Measurements from ENCODE around the genes MRFAP1 and S100P.

GRCh38 chr4:4867047-4868028 is 7.9 kb downstream of the MSX1 start:
- RRBS, result 3% methylated on average over 27 of the region's 65 CpGs
CAGE:
- cytosol, long polyA plus RNA, result no peak
- long polyA plus RNA, result no peak
- nucleus, long polyA plus RNA, result no peak

GRCh38 chr4:5437133-5437453 is 271.3 kb downstream of the EVC2 start:
- RRBS, result no CpG with 5 or more reads among the region's 5 CpGs
CAGE:
- cytosol, long polyA plus RNA, result no peak
- long polyA plus RNA, result no peak
- nucleus, long polyA plus RNA, result no peak

DNA sequence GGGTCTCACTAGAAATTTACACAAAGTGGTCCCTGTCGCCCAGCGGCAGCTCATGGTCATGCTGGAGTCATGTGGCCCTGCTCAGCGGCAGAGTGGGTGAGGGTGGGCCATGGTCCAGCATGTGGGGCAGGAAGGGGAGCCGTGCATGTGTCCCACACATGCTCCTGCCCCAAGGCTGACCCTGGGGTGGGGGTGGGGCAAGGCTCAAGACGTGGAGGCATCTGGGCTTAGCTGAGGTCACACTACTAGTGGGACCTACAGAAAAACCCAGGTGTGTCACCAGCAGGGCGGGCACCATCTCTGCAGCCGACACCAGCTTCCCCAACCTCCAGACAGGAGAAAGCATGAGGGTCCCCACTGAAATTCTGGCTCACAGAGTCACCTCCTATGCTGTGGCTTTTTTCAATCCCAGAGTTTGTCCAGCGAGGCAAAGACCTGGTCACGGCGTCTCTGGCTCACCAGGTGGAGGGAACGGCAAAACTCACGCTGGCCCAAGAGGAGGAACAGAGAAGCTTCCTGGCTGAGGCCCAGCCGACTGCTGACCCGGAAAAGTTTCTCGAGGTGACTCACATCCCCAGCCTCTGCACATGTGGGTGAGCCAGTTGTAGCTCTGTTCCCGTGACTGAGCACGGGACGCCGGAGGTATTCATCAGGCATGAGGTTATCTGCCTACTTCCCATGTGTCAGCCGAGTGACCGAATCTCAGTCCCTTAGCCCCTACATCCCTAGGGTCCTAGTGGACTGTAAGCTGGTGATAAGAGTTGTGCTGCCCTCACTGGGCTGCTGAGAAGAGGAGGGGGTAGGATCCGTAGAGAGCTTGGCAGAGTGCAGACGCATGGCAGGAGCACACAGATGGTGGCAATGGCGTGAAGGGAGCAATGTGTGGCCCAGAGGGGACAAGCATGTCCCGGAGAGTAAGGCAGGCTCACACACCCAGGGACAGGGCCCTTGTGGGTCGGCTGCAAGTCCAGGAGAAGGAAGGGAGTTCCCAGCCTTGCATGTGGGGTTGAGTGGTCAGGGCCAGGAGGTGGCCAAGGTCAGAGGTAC is 42.7 kb downstream of the EVC start:
- RRBS, result 88% methylated on average over 6 of the region's 26 CpGs
CAGE:
- cytosol, long polyA plus RNA, result no peak
- long polyA plus RNA, result no peak
- nucleus, long polyA plus RNA, result no peak

GRCh38 chr4:5889974-5891025 is 2.6 kb downstream of the CRMP1 start:
- RRBS, result 4% methylated on average over 24 of the region's 61 CpGs
CAGE:
- cytosol, long polyA plus RNA, result start-site peak on the minus strand at chr4:5890168-5890266, 60 reads
- long polyA plus RNA, result start-site peak on the minus strand at chr4:5890030-5890270, 75 and 49 reads in 2 replicates
- nucleus, long polyA plus RNA, result start-site peak on the minus strand at chr4:5890200-5890247, 43 reads

DNA sequence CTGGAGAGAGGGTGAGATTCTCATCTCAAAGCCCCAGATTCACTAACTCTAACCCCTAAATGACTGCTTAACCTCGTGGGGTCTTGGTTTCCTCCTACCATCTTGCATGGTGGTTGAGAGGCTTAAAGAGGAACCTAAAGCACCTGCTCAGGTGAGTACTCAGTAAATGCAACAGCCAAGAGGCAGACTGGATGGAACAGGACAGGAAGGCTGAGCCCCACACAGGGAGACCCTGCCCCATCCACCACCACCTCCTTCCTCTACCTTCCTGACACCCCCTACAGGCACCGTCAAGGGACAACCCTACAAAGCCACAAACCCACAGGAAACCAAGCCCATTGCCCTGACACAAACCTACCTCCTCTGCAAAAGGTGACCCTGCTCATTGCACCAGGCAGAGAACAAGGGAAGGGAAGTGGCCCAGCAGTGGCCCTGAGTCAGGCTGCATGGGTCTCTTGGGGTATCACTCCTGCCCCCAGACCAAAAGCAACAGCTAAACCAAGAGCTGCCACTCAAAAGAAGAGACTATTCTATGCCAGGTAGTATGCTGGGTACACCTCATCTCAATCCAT is 21.1 kb downstream of the JAKMIP1 start:
- RRBS, result no CpG with 5 or more reads among the region's 2 CpGs
CAGE:
- cytosol, long polyA plus RNA, result no peak
- long polyA plus RNA, result no peak
- nucleus, long polyA plus RNA, result no peak

DNA sequence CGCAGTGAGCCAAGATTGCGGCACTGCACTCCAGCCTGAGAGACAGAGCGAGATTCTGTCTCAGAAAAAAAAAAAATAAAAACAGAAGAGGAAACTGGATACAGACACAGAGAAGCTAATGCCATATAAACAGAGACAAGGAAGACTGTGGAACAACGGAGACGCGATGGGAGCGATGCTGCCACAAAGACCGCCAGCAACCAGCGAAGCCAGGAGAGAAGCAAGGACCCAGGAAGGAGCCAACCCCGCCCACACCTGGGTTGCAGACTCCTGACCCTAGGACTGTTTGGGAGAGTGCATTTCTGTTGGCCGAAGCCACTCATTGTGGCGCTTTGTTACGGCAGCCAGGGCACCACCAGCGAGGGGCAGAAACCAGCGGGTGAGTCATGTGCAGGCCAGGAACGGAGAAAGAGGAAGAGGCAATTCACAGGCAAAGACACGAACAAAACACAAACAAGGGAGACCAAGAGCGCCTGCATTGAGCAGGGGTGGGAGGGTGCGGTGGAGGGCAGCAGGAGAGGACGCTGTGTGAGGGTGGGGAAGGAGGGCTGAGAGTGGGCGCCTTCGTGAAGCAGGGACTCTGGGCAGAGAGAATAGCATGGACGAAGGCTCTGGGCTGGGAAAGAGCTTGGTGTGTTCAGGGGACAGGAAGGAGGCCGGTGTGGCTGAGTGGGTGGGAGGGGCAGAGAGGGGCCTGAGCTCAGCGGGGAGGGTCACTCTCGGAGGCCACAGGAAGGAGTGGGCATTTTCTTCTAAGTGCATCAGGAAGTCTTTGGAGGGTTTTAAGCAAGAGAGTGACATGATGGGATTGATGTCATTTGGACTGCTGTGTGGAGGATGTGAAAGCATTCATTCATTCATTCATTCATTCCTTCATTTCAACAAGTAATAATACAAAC is 12.4 kb upstream of the WFS1 start:
- RRBS, result no CpG with 5 or more reads among the region's 26 CpGs
CAGE:
- cytosol, long polyA plus RNA, result no peak
- long polyA plus RNA, result no peak
- nucleus, long polyA plus RNA, result no peak

DNA sequence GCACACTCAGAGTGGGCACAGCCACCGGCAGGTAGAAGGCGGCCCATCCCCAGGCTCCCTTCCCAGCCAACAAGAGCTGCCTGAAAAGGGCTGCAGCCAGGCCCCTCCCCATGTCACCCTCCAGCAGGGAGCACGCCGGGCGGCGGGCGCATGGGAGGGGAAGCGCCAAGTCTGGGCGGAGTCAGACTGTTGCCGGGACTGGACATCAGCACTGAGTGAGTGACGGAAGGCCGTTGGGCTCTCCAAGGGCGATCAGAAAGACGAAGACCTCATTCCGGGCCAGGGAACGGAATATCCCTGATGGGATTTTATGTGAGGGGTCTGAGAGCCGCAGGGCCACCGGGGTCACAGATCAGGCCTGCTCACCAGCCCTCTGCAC is 82.0 kb downstream of the PPP2R2C start:
- RRBS, result 81% methylated on average over 15 of the region's 18 CpGs
CAGE:
- cytosol, long polyA plus RNA, result no peak
- long polyA plus RNA, result no peak
- nucleus, long polyA plus RNA, result no peak

DNA sequence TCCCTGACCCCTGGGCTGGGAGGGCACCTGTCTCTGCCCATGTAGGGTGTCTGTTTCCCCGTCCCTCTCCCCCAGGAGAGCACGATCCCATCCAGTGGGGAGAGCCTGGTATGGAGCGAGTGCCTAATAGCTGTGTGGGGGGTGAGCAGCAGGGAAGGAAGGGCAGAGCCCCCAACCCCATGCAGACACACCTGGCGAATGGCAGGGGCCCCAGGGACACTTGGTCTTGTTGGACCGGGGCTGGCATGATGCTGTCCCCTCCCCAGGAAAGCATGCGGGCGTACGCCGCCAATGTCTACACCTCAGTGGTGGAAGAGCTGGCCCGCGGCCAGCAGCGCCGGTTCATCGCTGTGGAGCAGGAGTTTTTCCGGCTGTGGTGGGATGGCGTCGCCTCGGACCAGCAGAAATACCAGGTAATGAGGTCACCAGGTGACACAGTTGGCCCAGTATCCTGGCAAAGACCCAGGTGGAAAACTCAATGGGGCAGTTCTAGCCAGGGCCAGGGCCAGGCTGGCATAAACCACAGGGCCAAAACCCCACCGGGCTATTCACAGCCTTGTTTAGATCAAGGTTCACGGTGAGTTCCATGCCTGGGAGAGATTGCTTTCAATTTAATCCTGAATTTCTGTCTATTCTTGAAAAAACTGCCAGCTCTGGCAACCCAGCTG is 1.5 kb downstream of the MAN2B2 start:
- RRBS, result 93% methylated on average over 5 of the region's 20 CpGs
CAGE:
- cytosol, long polyA plus RNA, result no peak
- long polyA plus RNA, result no peak
- nucleus, long polyA plus RNA, result no peak

DNA sequence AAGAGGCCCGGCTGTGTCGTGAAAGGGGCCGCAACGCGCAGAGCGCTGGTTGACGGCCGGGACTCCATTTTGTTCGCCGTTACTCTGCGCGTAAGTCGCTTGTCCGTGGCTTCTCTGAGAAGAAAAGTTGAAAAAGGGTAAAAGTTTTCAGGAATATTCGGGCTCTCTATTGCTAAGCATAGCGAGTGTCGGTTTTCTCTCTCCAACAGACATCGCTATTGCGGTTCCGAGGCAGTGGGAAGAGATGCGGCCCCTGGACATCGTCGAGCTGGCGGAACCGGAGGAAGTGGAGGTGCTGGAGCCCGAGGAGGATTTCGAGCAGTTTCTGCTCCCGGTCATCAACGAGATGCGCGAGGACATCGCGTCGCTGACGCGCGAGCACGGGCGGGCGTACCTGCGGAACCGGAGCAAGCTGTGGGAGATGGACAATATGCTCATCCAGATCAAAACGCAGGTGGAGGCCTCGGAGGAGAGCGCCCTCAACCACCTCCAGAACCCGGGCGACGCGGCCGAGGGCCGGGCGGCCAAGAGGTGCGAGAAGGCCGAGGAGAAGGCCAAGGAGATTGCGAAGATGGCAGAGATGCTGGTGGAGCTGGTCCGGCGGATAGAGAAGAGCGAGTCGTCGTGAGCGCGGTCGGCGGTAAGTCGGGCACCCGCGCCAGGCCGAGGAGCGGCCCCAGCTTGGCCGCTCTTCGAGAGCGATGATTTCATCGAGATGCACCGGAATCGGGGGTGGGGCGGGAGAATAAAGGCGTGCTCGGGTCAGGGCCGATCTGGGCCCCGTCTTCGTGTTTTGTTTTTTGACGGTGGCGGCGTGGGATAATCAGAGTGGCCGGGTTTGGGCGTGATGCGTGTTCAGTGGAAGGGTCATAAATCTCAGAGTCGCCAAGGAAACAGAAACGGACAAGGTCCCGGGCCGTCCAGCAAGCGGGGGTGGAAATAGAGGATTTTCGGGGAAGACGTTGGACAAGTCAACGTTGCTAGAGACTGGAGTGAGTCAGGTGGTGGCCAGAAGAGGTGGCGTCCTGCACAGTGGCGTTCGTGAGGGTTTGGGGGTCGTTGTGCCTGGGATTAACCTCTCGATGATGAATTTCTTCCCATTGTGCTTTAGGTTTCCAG is at the start of gene MRFAP1:
Gene MRFAP1 (plus strand): TSS at position 67 of the 1,119 bp plus-strand sequence.
- RRBS, result 1% methylated on average over 47 of the region's 100 CpGs
CAGE:
- cytosol, long polyA plus RNA, result start-site peak on the plus strand centred at position 70 of the sequence, 25 bp wide, 112 reads
- long polyA plus RNA, result no peak
- nucleus, long polyA plus RNA, result no peak

DNA sequence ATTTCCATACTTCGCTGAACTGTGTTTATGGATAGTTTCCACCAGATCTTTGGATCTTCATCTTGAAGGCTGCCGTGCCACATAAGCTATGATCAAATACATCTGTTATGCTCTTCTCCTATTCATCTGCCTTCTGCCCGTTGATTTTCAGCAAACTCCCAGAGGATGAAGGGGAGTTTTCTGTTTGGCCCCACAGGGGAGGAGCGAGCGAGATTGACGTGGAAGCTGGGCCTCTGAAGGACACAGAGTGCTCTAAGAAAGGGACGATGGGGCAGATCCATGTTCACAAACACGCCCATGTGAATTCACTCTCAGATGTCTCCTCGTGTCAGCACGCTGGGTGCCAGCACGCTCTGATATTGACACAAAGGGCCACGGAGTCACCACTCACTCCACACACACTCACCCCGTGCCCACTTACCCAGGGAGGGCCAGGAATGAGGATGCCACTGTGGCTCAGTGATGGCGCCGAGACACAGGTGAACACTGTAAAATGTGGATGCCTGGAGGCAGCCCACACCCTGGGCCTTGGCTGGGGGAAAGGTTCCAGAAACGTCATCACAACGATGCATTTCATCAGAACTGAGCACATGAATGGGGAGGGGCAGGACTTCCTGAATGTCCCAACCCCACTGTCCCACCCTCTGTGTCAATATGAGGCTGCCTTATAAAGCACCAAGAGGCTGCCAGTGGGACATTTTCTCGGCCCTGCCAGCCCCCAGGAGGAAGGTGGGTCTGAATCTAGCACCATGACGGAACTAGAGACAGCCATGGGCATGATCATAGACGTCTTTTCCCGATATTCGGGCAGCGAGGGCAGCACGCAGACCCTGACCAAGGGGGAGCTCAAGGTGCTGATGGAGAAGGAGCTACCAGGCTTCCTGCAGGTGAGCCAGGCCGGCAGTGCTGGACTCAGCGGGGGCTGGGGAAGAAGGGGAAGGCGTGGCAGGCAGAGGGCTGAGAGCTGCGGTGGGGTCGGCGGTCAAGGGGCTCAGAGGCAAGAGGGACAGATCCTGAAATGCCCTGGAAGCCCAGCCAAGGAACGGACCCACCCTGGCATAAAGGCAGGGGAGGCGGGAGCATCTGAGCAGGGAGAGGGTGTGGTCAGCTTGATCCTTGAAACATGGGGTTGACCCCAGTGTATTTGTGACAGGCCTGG is at the start of gene S100P:
Gene S100P (plus strand): TSS at position 695 of the 1,159 bp plus-strand sequence.
- RRBS, result no CpG with 5 or more reads among the region's 32 CpGs
CAGE:
- cytosol, long polyA plus RNA, result no peak
- long polyA plus RNA, result no peak
- nucleus, long polyA plus RNA, result no peak

GRCh38 chr4:6695659-6696261 is 2.1 kb downstream of the S100P start:
- RRBS, result no CpG with 5 or more reads among the region's 13 CpGs
CAGE:
- cytosol, long polyA plus RNA, result no peak
- long polyA plus RNA, result no peak
- nucleus, long polyA plus RNA, result no peak

DNA sequence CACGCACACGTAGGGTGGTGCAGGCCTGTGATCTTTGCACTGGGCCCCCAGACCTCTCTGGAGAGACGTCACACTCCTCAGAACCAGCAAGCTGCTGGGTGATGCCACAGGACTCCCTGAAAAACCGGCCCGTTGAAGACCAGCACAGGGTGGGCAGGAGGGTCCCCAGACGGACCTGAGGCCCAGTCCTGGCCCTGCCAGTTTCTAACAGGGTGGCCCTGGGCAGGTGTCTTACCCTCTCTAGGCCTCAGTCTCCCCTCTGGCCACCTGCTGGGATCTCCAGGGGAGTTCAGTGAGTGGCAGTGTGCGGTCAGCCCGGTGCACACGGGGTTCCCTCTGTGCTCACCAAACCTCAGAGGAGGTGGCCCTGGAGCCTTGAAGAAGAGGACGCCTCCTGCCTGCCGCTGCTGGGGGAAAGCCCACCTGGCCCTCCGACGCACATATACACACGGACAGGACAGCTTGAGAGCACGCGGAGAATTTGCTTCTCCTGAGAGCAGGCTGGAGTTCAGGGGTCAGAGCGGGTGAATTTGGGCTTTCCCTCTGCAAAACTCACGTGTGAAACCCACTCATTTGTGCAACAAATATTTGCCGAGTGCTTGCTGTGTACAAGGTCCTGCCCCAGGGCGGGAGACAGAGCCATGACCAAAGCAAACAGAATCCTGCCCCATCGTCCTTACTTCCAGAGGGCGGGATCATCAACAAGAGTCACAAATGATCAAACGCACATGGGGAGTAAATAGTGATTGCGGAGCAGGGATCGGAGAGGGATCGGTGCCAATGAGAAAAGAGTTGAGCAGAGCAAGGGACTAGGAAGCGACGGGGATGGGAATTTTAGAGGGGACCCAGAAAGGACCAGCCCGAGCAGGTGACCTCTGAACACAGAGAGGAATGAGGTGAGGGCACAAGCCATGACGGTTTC is 17.4 kb downstream of the BLOC1S4 start:
- RRBS, result no CpG with 5 or more reads among the region's 30 CpGs
CAGE:
- cytosol, long polyA plus RNA, result no peak
- long polyA plus RNA, result no peak
- nucleus, long polyA plus RNA, result no peak

DNA sequence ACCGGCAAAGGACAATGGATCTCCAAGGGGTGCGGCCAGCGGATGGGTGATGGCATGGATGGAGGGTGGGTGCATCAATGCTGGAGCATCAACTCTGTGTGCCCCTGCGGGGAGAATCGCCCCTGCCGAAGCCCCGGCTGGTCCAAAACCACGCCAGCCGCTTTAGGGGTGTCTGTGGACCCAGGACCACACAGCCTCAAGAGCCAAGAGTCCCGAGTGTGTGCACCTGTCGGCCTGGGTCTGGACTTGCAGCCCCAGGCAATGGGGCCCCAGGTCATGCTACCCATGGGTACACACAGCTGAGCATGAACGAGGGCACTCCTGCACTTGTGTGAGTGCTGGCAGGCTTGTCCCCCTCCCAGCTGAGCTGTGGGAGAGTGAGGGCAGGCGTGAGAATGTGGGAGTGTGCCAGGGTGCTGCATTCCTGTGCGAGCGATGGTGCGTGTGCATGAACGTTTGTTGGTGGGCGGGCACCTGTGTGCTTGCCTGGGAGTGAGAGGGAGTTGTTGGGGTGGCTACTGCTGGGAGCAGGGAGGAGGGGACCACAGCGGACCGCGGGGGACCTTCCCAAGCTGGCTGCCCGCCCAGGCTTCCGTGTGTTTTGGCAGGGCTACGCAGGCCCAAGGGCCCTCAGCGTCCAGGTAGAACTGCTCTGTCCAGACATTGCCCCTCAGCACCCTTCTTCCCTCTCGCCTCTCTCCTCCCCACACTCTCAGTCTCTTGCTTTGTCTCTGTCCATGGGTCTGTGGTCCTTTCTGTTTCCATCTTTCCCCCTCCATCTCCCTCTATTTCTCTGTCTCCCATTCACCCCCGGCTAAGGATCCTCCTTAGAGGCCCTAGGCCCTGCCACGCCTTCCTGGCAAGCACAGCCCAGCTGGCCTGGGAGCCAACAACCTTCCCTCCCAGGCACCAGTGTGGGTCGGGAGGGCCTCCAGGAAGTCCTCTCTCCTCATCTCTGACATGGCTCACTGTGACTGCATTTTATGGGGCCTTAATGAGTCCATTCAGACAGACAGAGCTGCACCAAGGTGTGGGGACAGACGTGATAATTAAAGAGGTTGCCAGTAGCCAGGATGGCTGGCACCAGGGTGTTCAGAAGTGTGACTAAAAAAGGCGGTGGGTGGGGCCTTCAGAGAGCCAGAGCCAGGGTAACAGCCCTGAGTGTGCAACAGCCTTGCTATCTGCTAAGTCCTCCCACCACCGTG is 31.0 kb downstream of the BLOC1S4 start:
- RRBS, result no CpG with 5 or more reads among the region's 32 CpGs
CAGE:
- cytosol, long polyA plus RNA, result no peak
- long polyA plus RNA, result no peak
- nucleus, long polyA plus RNA, result no peak

DNA sequence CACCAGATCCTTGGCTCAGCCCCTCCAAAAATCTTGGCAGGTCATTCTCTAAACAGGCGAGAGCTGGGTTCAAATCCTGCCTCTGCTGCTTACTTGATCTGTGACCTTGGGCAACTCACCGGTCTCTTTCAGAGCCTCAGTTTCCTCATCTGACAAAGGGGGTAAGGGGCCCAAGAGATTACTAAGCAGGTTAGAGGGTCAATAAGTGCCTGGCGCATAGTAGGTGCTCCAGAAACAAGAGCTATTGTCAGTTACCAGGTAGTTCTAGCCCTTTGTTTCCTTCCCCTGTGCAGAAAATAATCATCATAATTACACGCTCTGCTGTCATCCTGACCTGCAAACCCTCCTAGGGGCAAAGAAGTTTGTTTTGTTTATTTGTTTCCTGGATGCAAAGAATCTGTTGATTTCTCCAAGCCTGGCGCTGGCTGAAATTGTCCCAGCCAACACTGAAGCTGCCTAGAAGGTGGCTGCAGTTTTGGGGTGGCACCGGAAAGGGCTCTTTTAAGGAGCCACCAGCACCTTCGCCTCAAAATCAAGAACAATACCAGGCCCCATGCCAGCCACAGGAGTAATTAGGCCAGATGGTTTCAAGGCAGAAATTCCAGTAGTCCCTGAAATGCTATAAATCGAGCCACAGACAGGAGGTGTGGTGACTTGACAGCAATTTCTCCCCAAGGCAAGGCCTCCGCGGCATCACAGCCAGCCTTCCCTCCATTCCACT is 10.2 kb upstream of the KIAA0232 start:
- RRBS, result no CpG with 5 or more reads among the region's 10 CpGs
CAGE:
- cytosol, long polyA plus RNA, result no peak
- long polyA plus RNA, result no peak
- nucleus, long polyA plus RNA, result no peak

GRCh38 chr4:6810272-6810797 is 27.8 kb downstream of the KIAA0232 start:
- RRBS, result no CpG with 5 or more reads among the region's 3 CpGs
CAGE:
- cytosol, long polyA plus RNA, result no peak
- long polyA plus RNA, result no peak
- nucleus, long polyA plus RNA, result no peak

DNA sequence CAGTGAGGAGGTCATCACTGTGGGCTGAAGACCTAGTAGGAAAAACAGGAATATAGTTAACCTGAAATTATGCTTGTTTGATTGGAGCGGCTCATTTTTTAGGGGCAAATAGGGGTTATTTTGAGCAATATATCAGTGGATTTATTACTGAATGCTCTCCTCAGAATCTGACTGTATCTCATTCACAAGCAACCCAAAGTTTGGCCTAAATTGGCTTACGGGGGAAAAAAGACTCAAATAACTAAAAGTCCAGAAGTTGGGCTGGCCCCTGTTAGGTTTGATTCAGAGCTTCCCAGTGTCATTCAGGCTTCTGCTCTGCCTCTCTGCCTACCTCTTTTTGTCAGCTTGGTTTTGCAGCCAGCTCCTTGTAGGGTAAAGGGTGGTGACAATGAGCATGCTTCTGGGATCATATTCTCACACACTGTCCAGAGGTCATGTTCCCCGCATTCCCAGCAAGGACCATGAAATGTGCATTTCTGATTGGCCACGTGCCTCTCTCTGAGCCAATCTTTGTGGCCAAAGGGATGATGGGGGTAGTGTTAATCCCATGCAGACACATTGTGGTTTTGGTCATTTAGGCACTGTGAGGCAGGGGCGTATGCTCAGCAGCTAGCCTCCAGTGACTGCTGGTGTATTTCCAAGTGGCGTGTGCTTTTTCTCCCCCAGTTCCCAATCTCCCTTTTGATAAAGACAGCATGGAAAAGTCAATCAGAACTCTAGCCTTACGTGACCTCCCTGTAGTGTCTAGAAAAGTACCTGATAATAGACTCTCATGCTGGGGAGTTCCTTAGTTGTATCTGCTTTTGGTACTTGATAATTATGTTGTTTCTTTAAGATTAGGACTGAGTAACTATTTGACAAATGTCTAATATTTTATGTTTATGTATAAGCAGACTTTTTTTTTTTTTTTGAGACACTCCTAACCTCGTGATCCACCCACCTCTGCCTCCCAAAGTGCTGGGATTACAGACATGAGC is 57.6 kb downstream of the KIAA0232 start:
- RRBS, result no CpG with 5 or more reads among the region's 8 CpGs
CAGE:
- cytosol, long polyA plus RNA, result no peak
- long polyA plus RNA, result no peak
- nucleus, long polyA plus RNA, result no peak

GRCh38 chr4:6885858-6886738 is 23.5 kb upstream of the TBC1D14 start:
- RRBS, result 88% methylated on average over 3 of the region's 16 CpGs
CAGE:
- cytosol, long polyA plus RNA, result no peak
- long polyA plus RNA, result no peak
- nucleus, long polyA plus RNA, result no peak

GRCh38 chr4:6928985-6929567 is 19.4 kb downstream of the TBC1D14 start:
- RRBS, result no CpG with 5 or more reads among the region's 8 CpGs
CAGE:
- cytosol, long polyA plus RNA, result no peak
- long polyA plus RNA, result no peak
- nucleus, long polyA plus RNA, result no peak

- RRBS, result no CpG with 5 or more reads among the region's 25 CpGs
CAGE:
- cytosol, long polyA plus RNA, result no peak
- long polyA plus RNA, result no peak
- nucleus, long polyA plus RNA, result no peak
Measured at GRCh38 chr4:7052373-7053418, 9.5 kb downstream of the TADA2B start.

DNA sequence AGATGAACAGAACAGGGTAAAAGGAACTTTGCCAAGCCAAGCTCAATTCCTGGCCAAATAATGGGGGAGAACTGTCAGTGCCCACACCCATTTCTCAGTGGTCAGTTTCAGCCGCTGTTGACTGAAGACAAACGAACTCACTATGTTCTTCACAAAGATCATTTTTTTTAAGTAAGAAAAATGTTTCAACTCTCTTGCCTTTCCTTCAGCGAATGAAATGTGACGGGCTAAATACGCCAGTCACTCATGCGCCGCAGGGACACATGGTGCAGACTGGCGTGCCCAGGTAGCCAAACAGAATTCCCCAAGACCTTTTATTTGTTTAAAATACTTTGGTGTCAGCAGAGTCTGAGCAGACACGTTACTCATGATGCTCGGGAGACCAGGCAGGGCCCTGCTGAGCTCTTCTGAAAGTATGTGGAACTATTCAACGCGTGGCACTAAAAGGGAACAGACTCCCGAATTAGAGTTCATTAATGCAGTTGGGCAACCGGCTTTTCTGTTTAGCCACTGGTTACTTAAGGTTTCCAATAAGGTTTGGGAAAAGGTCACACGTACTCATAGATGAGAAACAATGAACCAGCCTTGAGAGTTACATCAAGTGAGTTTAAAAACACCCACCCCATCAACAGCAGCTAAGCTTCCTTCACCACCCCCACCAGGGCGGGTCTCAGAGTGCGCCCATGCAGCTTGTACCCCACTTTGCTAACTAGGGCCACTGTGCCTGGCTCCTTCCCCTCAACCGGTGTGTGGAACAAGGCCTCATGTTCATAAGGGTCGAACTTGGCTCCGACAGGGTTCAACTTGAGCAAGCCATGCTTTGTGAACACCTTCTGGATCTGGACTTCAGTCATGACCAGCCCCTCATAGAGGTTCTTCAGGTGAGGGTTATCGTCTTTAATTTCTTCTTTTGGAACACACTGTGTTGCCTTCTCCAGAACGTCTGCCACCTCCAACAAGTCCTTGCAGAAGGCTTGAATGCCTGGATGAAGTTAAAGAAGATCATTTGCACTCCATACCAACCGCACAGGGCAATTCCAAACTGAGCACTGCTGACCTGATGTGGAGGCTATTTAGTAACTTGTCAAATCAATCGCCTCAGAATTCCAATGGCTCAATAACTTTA is 7.3 kb downstream of the GRPEL1 start:
- RRBS, result no CpG with 5 or more reads among the region's 24 CpGs
CAGE:
- cytosol, long polyA plus RNA, result no peak
- long polyA plus RNA, result no peak
- nucleus, long polyA plus RNA, result no peak